Islet of Langerhans (tissue), 1 donor: ENCODE data around the genes DEDD2 and TMEM145.

DNA sequence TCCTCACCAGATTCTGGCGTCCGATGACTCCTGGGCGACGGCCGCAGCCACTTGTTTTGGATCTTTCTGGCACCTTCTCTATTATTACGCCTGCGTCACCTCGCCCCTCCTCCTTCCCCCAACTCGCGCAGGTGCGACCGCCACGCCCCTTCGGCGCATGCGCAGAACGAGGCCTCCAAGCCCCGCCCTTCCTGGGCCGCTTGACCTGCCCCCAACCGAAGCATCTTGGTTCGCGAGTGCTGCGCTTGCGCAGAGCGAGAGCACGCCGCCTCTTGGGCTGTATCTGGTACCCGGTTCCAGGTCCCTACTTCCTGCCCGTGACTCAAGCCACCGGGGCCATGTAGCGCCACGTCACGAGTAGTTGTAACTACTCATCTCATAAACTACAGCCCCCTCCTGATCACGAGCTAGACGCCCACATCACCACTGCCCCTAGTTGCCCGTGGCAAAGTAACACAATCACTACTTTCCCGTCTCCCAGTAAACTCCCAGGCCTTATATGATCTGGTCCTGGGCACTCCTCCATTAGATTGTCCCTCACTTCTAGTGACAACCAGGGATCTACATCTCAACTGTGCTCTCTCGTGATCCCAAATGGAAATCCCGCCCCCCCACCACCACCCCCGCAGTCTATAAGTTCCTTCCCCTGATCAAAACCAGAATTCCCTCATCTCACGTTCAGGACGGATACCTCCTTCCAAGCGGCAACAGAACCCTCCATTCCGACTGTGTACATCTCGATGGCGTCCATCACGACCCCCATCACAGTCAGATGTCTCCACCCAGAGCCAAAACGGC lies at the start of gene DEDD2:
DEDD2 (minus strand) TSS at position 53 of the 798 bp plus-strand sequence.
- RRBS, result 8% methylated on average over 2 of the region's 48 CpGs

DNA sequence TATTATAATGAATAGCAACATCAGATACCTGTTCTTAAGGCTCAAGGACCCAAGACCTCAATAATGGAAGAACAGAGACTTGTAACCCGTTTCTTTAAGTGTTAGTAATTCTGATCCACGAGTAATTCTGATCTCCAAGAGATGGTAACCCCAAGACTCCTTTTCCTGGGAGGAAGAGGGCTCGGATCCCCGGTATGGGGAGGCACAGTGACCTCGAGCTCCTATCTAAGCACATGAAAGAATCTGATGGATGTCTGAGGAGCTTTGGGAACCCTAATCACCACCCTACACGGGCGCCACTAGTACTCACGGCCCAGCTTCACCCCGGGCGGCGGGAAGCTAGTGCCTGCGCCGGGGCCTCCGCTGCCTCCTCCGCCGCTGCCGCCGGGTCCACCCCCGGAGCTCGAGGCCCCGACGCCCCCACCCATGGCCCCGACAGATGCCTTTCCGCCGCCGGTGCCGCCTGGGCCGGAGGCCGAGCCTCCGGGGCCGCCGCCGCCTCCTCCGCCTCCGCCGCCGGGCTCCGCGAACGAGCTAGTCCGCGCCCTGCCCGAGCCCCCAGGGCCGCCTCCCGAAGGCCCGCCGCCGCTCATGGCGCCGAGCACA lies 426 bp downstream of the GSK3A start:
- RRBS, result 3% methylated on average over 8 of the region's 50 CpGs

GRCh38 chr19:42245738-42246719 lies 3.6 kb upstream of the GSK3A start:
- RRBS, result no CpG with 5 or more reads among the region's 12 CpGs

DNA sequence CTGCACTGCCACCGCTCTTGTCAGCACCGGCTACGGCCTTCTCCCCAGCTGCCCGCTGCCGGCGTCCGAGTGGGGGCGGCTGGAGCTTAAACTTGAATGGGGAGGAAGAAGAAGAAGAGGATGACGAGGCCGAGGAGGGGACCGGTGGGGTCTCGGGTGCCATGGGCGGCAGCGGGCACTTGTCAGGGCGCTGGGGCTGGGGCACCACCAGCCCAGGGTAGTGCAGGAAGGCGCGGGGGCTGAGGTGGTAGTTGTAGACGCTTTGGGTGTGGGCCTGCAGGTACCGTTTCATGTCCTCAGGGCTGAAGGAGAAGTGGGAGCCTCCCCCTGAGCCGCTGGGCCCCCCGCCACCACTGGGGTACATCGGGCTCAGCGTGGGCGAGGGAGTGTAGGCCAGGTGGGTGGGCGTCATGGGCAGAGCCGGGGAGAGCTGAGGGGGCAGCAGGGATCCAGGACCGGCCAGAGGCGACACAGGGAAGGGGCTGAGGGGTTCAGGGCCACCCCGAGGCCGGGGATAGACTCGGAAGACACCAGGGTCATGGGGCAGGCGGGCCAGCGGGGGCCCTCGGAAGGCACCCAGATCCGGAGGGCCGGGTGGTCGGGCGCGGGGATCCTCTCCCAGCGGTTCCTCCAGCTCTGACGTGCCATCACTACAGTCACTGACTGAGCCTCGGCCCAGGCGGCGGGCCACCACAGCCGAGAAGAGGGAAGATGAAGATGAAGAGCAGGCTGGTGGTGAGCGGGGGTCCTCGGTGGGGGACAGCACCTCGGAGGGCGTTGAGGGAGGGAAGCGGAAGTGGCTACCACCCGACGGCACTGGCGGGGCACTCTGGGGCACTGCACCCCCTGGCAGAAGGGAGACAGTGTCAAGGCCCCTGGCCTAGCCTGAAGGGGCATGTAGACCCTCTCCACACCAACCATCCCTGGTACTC lies 5.8 kb downstream of the ERF start:
- RRBS, result 86% methylated on average over 12 of the region's 53 CpGs

- RRBS, result 2% methylated on average over 6 of the region's 12 CpGs
These were observed 11.7 kb downstream of the CIC start for GRCh38 chr19:42280873-42281121.

DNA sequence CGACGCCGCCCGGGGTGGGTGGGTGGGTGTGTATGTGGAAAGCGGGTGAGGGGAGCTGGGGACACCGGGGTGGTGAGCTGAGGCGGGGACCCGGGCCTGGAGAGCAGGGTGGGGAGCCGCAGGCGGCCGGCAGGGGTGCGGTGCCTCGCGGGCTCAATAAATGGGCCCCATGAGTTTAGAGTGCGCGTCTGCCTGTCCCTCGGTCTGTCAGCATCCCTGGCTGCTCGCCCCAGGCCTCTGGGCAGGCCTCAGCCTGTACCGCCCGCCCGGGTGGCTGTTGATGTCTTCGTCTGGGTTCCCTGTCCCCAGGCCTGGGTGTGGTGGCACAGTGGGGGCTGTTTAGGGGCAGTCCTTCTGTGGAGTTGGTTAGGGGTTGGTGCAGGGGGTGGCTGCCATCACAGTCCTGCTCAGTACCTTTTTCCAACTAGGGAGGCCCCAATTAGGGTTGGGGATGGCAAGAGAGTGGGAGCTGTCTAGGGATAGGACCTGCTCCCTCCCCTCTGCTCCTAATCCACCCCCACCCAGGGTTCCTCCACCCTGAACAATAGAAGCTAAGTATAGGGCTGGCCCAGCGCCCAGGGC lies 12.2 kb downstream of the CIC start:
- RRBS, result 16% methylated on average over 9 of the region's 23 CpGs

DNA sequence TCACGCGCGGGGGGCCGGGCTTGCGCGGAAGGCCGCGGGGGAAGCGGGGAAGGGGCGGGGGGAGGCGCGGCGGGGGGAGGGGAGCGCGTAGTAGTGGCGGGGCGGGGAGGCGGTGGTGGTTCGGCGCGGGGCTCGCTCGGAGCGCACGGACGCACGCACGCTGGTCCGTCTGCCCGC lies 14.8 kb downstream of the CIC start:
- RRBS, result 3% methylated on average over 4 of the region's 30 CpGs

- RRBS, result 91% methylated on average over 4 of the region's 21 CpGs
These were observed 9.2 kb upstream of the PRR19 start for GRCh38 chr19:42292532-42293428.

- RRBS, result no CpG with 5 or more reads among the region's 31 CpGs
These were observed 7.5 kb upstream of the PRR19 start for GRCh38 chr19:42294148-42295070.

GRCh38 chr19:42313020-42314058 lies at the start of gene TMEM145:
TSS of gene TMEM145 (plus strand) at chr19:42313309.
- RRBS, result 3% methylated on average over 29 of the region's 77 CpGs

DNA sequence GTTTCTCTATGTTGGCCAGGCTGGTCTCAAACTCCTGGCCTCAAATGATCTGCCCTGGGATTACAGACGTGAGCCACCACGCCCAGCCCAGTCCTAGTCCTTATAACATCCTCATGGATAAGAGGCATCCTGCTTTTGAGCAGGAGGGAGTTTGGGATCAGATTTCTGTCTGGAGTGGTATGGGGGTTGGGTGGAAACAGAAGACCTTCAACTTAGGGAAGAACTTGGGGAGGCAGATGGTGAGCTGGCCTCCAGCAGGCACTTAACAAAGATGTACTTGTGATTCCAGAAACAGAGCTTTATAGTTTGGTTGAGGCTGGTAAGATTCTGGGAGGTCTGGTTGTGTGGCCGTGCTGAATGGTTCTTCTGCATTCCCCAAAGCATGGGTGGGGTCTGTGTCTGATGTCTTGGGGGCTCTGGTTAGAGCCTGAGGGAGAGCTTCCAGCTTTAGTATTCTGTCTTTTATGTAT lies 4.7 kb downstream of the MEGF8 start:
- RRBS, result no CpG with 5 or more reads among the region's 3 CpGs

DNA sequence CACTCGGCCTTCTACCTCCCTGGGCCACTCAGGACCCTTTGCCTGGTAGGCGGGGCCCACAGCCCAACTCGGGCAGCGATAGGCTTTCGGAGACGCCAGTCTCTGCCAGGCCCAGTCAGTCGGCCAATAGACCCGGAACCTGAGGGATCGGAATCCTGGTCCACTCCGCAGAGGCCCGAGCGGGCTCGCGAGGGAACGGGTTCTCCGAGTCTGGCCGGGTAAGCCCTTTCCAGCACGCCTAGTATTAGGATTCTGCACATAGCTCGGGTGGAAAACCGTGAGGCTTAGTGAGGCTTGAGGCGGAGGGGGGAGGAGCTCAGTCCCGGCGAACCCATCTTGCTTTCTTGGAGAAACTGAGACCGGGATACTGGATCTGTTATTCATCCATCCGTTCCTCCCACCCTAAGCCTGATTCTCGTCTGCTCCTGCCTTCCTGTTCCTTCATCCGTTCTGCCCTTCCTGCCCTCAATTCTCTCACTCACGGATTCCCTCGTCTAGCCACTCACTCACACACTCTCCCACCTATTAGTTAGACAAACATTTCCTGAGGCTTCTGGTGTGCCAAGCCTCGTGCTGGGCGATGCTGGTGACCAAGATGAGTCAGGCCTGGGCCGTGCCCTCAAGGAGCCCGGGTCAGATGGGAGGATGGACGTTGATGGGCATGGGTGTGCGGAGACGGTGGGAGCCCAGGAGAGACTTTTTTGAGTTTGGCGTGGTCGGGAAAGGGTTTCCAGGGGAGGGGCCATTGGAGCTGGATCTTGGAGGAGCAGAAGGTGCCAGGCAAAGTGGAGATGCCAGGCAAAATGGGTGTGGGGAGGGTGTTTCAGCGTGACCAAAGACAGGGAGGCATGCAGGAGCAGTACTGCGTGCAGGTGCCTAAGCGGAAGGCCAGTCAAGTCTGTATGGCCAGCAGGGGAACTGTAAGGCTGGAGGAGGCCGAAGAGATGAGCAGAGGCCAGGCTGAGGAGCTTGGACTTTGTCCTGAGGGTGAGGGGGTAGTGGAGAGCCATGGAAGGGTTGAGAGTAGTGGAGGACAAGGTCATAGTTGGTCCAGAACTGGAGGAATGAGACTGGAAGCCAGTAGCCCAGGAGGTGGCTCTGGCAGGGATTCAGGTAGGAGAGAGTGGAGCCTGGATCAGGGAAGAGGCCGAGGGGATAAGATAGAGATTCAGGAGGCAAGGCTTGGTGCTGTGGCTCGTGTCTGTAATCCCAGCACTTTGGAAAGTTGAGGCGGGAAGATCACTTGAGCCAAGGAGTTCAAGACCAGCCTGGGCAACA lies 7.3 kb upstream of the CNFN start:
- RRBS, result 4% methylated on average over 10 of the region's 45 CpGs

- RRBS, result no CpG with 5 or more reads among the region's 40 CpGs
These were observed 3.2 kb downstream of the LIPE start for GRCh38 chr19:42423852-42424504.

DNA sequence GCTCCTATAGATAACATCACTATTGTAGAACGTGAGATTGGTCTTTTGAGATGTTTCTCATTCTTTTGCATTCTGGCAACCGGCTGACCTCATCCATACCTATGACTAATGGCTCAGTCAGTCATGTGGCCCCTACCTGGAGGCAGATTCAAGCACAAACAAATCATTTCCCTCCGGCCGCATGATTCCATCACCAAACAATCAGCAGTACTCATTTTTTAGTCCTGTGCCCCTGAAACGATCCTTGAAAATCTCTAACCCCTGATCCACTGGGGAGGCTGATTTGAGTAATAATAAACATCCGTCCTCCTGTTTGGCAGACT lies 4.0 kb downstream of the PSG9 start:
- RRBS, result 37% methylated on average over 2 of the region's 6 CpGs

DNA sequence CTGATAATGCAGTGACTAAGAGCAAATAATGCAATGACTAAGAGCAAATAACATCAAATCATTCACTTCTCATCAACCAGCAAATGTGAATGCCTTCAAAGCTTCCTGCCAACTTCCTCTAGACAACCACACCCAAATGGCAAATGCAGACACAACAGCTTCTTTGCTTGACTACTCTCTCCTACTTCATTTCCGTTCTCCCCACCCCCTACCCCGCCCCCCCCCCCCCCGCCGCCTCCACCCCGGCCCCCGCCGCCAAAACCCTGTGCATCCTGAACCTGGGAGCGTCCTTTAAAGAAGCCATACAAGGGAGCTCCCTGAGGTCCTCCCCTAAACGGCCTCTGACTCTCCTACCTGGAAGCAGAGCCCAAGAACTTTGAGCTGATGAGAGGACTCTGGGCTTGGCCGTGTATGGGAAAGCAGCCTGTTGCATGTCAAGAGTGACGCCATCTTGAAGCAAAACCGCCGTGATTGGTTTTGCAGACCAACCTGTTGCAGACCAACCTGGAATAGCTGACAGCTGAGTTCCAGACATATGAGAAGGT lies 24.6 kb downstream of the TEX101 start:
- RRBS, result no CpG with 5 or more reads among the region's 13 CpGs

- RRBS, result no CpG with 5 or more reads among the region's 11 CpGs
These were observed 1.6 kb downstream of the ETHE1 start for GRCh38 chr19:43525241-43525893.

GRCh38 chr19:43533706-43534556 lies 943 bp downstream of the ZNF575 start:
- RRBS, result 14% methylated on average over 11 of the region's 48 CpGs

DNA sequence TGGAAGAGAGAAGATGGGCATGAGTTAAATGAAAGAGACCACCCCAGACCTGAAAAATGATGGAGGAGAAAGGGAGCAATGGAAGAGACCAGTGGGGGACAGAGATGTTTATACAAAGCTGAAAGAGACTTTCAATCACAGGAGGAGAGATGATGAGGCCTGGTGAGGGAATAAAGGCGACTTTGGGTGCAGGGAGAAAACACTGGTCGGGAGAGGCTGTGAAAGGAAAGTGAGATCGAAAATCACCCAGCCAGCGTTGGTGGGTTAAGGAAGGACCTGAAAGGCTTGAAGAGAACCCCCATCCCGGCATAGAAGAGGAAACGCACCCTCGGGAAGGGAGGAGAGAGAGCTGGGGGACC lies 4.3 kb downstream of the PINLYP start:
- RRBS, result no CpG with 5 or more reads among the region's 7 CpGs

DNA sequence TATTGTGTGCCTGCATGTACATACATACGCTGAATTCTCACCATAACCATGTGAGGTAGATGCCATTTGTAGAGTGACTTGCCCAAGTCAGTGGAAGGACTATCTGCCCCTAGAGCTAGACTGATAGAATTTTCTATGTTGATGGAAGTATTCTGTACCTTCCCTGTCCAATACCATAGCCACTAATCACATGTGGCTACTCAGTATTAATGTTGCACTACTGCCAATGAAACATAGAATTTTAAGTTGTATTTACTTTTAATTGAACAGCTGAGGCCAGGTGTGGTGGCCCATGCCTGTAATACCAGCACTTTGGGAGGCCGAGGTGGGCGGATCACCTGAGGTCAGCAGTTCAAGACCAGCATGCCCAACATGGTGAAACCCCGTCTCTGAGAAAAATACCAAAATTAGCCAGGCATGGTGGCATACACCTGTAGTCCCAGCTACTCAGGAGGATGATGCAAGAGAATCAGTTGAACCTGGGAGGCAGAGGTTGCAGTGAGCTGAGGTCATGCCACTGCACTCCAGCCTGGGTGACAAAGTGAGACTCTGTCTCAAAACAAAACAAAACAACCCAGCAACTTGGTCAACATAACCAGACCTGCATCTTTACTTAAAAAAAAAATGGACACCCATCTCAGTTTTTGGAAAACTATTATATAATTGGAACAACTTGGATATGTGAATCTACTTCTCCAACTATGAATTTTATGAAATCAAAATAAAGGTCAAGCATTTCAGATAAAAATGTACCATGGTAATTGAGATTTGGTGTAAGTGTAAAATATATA lies 9.0 kb downstream of the IRGQ start:
- RRBS, result no CpG with 5 or more reads among the region's 4 CpGs

DNA sequence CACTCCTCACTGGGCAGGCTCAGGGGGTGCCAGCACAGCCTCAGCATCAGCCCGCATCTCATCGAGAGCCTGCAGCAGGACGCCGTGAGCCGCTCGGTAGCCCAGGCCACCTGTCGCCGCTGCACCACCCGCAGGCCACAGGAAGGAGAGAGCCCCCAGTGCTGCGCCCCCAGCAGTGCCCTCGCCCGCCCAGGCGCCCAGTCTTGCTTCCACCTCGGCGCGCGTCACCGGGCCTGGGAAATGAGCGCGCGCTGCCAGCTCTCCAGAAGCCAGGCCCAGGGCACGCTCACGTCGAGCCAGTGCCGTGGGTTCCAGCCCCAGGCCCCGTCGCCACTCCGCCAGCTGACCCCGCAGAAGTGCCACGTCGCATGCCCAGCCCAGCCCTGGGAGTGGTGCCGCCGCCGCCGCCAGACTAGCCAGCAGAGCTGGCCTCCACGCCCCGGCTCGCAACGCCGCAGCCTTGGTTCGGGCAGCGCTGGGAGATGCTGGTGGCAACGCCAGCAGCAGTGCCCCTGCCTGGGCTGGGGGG lies 3.9 kb downstream of the IRGQ start:
- RRBS, result no CpG with 5 or more reads among the region's 43 CpGs